Progenitor cell of endocrine pancreas (in vitro differentiated cells): ENCODE measurements around a stretch of chr11.

- PRO-cap: no peak
Observed at GRCh38 chr11:19958383-19958955, 201.8 kb downstream of the DBX1 start.

DNA sequence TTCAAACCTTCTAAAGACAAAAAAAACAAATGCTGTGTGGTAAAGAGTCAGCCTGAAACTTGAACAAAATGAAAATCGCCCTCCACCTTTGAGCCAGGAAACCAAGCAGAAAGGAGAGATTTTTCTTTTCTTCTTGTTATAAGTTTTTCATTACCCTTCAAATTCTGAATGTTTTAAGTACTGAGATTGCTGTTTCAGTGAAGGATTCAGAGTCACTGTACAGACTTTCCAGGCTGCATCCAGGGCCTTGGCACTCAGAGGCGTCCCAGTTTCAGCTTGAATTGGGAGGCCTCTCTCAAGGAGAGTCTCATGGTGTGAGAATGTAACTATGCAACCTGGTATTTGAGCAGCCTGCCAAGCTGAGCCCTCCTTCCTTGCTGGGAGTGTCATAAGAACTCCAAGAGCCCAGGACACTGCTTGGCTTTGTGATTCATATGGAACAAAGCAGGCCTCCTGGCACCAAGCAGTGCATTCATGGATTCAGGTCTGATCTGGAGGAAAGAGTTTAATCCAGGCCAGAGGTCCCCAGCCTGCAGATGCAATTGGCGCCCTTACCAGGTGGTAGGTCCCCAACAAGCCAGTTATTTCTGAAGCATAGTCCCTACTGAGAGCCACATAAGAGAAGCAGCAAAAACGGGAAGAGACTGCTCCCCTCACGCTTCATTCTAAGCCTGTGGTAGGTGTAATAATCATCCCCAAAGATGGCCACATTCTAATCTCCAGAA, 171.7 kb downstream of the DBX1 start:
- PRO-cap: no peak

DNA sequence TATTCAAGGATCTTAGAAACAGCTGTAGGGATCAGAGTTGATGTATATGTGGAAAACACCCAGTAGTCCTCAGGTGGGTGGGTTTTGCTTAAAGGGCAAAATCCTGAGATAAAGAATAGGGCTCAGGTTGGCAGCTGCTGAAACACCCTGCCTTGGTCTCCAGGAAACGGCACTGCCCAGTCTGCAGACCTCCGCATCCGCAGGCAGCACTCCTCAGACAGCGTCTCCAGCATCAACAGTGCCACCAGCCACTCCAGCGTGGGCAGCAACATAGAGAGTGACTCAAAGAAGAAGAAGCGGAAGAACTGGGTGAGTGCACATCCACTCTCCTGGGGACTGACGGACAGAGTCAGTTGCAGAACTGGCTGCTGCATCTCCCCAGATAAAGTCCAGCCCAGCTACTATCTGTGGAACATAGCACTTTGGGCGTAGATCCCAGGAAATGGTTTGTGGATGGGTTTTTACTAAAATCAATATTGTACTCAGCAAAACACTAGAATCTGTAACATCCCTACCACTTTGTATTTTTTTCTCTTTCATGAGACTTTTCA, 80.3 kb downstream of the DBX1 start:
- PRO-cap: no peak

- PRO-cap: unidirectional peak, plus-strand start at chr11:22432737
Observed at GRCh38 chr11:22432018-22433217, 94.2 kb downstream of the SLC17A6 start.

DNA sequence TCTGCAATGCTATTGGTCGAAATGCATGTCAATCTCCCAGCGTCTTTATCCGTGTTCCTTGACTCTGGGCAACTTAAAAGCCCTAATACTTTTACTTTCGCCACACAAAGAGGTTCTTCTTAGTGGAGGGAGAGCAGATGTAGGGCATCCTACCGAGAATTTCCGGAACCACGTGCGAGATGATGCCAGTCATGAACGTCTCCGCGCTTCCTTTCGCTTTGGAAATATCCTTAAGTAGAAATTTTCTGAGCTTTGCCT, 206 bp upstream of the FANCF start:
- PRO-cap: bidirectional peak, plus-strand start at position 103 of the sequence, minus-strand start outside the sequence

GRCh38 chr11:26284988-26285241, 47.0 kb upstream of the ANO3 start:
- PRO-cap: no peak

GRCh38 chr11:26965442-26966010, 28.4 kb upstream of the FIBIN start:
- PRO-cap: unidirectional peak, minus-strand start at chr11:26965499

- PRO-cap: no peak
Observed at GRCh38 chr11:27055109-27055707, 14.6 kb downstream of the BBOX1 start.

- PRO-cap: no peak
Observed at GRCh38 chr11:27245160-27245617, 117.8 kb downstream of the CCDC34 start.

DNA sequence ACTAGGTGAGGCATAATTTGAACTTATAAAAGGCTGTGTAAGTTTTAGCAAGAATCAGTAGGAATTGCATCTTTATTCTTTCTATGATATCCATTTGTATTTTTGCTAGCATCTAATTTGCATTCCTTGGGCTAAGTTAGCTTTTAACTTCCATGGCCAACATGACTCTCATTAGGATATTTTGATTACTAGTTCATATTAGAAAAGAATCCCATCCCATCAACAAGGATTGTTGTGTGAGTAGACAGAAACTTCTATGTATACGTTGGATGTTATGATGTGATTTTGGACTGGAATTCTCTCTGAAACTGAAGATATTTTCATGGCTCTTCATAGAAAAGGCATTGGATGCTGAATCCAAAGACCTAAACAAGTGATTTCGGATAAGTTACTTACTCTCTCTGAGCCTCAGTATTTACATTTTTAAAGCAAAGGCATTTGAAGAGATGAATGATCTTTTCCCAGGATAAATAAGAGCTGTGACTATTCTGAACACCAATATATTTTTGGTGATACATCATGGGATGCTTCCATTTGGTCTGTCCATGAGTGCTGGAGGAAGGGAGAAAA, 104.7 kb downstream of the CCDC34 start:
- PRO-cap: no peak

DNA sequence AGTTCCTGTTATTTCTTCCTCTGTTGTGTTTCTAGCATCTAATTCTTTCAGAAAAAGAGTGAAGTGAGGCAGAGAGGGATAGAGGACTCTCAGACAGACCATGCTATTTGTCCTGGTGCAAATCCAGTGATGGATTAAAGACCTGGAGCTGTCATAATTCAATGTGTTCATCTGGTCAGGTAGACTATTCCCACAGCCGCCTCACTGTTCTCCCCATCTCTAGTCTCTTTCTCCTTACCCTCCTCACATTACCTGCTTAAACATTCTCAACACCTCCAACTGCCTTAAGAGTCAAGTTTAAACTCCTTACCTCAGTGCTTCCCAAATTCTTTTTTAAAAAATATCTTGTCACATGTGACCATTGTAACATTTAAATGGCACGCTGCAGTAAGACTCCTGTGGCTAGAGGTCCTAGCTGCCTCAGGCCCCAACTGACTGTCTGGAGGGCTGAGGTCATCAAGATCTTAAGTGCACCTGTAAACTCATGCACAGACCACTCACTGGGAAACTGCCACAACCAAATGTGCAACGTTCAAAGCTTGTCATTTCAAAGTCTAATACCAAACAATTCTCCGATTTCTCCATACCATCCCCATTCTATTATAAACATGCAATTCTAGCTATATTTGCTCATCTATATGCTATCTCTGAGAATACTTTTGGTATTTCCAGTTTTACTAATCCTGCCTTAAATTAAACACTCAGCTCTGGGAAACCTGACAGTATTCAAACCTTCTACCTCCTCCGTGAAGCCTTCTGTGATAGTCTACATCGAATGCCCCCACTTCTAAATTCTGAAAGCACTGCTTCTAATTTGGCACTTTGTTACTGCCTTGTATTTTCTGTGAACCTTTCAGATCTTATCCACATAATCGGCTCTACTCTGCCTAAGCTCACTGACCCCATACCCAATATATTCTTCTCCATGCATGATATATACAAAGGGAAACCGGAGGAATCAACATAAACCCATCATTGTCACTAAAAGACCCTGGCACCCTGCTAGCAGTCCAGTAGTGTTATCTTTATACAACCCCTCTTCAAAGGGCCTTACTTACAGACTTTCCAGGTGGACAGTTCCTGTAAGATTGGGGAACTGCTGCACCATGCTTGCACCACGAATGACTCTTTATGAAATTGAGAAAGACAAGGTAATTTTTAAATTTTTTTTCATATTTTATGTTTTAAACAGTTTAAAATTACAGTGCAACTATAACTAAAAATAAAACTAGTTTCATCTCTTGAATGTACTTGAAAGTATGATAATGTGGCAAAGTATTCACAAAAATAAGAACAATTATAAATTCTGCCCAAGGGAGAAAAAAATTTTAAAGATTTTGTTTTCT, 16.7 kb upstream of the CCDC34 start:
- PRO-cap: no peak

GRCh38 chr11:27388151-27388421, 25.1 kb upstream of the CCDC34 start:
- PRO-cap: no peak

DNA sequence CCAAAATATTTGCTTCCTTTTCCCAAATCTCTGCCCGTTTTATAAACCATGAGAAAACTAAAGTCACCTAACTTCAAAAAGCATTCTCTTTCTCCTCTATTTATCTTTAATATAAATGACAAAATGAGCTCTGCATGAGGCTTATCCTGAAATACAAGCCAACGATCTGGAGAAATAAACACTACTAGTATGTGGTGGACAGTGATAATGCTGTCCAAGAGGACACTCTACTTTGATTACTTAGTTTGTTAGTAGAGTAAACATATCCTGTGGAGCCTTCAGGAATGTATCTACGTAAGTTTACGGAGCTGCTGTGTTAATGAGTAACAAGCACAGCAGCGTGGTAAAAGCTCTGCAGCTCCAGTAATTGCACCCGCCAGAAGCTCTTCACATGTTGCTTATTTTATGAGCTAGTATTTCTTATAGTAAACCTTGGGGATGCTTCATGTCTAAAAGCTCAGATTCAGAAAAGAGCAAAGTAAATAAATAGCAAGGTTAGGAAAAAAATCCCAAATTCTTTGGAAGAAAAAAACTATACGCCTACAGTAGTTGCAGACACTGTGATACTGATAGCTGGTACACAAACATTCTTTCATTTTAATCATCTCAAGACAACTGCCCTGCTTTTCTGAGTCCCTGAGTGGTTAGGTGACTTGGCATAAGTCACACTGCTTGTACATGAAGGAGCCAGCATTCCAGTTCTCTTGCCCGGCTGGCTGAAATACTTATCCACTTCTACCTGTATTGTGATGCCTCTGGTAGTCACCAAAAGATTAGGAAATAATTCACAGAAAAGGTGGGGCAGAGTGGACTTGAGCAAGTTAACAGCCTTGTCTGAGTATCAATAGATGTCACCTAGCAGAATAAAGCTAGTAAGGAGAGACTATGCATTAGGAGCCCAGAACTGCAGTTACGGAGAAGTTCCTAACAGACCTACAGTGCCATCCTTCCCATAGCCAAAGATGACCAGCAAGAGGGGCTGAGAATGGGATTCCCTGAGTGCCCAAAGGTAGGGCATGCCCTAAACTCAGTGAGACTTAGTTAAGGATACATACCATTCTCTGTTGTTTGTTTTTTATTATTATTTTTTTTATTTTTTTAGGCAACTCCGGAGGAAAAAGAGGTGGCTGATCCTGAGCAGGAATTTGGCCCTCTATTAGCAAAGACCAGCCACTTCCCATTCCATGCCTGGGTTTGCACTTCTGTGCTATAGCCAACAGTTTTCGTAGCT, 32.9 kb upstream of the CCDC34 start:
- PRO-cap: bidirectional peak, plus-strand start at position 890 of the sequence, minus-strand start at position 696 of the sequence

GRCh38 chr11:27396684-27397116, 33.7 kb upstream of the CCDC34 start:
- PRO-cap: no peak

GRCh38 chr11:27406056-27406840, 43.2 kb upstream of the CCDC34 start:
- PRO-cap: no peak

GRCh38 chr11:27422308-27422826, 50.2 kb downstream of the LGR4 start:
- PRO-cap: no peak

DNA sequence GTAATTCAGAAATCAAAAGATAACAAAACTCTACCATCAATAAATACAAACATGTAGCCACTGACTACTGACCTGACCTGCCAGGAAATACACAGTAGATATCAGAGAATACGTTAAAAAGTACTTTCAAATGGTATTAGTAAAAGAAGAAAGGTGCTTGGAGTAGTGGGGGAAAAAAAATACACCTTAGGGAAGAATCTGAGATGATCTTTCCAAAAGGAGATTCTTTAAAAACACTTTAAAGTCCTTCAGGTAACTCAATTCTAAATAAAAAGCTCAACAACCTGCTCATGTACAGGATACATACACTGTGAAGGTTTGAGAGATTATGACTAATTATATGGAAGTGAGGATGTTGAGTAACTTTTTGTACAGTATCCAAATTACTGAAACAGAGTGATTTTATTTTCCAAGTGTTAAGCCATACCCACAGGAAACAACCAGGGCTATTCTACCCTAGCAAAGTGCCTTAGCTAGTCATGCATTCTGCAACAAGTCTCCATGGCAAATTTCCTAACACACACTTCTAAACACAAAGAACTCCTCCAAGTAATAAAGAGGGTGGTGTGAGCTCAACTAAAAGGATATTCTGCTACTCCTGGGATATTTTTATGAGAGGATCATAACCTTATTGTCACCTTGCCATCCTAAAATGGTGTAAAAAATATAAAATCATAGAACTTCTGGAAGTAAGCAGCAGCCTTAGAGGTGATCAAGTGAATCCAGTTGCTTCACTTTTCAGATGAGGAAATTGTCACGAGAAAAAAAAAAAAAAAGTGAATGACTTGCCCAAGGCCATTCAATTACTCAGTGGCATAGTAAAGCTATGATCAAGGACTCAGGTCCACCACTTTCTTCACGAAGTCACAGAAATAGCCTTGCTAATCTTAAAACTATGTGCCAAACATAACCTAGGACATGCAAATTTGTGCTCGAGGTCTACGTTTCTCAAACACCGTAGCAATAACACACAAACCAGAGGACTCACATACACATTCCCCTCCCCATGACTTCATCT, 4.3 kb downstream of the LGR4 start:
- PRO-cap: no peak

- PRO-cap: no peak
Observed at GRCh38 chr11:27716864-27717274, 16.6 kb upstream of the BDNF start.

GRCh38 chr11:27721782-27722989, 21.9 kb upstream of the BDNF start:
- PRO-cap: no peak

GRCh38 chr11:27934612-27935163, 173.3 kb downstream of the KIF18A start:
- PRO-cap: no peak